ENCODE data around the genes COA5, LYG1 and EIF5B.

GRCh38 chr2:98487443-98488269 is 43.0 kb downstream of the INPP4A start:
- PRO-cap, result no peak

GRCh38 chr2:98608005-98608735 is at the start of gene COA5:
Gene COA5 (minus strand): TSS chr2:98608512.
- PRO-cap, result bidirectional peak, plus-strand start at chr2:98608626, minus-strand start at chr2:98608491

GRCh38 chr2:98732462-98732742 is 1.5 kb upstream of the MGAT4A start:
- PRO-cap, result no peak

- PRO-cap, result no peak
These were observed 30.4 kb upstream of the MGAT4A start for GRCh38 chr2:98761158-98761825.

DNA sequence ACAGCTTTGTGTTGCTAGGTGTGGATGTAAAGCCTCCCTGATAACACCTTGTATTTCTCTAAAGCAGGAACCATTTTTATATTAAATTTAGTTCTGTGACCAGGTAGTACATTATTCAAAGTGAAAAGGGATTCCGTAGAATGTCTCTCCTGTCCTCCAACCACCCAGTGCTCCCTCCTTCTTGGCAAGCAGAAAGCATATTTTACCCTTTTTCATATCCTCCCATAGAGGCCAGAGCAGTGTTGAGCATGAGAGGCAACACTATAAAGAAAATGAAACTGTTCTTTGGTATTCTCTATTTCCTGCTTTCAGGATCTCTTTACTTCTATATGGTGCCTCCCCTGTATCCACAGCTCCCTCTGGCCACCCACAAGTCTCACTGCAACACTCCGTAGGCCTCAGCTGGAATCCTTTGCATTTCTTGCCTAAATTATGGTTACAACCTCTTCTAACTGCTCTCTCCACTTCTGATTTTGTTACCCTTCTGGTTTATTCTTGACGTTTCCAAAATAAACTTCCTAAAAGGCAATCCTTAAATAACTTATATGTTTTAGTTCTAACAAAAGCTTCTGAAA is 74.9 kb upstream of the C2orf15 start:
- PRO-cap, result no peak

DNA sequence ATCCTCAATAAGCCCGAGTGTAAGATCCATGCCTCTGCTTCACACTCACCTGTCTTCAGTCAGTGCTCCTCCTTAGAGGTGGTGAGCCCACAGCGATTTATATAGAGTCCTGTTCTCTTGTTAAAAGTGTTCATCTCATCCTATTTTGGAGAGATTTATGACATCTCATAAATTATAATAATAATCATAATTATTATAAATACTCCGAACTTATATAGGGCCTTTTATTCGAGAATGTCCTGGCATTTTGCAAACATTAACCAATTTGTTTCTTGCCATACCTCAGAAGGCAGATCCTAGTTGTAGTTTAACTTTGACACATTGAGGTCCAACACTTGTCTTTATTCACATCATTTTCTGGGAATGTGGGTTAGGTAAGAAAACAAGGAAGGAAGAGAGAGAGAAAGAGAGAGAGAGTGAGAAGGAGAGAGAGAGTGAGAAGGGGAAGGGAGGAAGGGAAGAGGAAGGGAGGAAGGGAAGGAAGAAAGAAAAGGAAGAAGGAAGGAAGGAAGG is at the start of gene LYG1:
Gene LYG1, minus strand, starts transcription at position 197 of the 513 bp plus-strand sequence.
- PRO-cap, result no peak

DNA sequence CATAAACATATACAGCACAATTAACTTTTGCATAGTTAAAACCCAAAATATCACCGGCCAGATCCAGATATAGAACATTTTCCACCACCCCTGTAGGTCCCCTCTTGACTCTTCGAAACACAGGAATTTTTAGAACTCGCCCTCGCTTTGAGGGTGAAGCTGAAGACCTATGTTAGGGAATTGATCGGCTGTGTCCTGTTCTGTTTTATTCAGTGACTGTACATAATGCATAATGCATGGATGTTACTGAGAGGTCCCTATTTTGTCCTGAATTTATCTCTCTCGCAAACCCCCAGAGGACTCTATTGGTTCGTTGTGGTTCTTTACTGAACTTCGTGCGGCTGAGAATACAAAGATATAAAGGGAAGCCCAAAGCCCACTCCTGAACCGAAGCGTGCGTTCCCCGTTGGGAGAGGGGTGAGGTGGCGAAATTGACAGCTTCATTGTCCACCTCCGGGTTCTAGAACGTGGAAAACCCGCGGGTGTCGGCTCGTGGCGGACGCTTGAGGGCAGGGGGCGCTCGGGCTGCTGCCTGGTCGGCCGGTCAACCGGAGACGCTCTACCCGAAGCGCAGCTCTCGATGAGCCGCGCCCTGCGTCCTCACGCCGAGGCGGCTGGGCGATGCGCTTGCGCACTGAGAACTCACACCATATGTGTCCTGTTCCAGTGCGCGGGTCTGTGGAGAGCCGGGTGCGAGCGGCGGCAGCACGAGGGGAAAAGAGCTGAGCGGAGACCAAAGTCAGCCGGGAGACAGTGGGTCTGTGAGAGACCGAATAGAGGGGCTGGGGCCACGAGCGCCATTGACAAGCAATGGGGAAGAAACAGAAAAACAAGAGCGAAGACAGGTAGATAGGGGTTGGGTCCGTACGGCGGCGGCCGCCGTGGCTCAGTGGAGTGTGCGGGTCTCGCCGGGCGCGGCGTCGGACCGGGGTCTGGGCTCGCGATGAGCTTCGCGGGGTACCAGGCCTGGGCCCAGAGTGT is at the start of gene EIF5B:
Gene EIF5B, plus strand, starts transcription at position 645 of the 981 bp plus-strand sequence.
- PRO-cap, result bidirectional peak, plus-strand start at position 681 of the sequence, minus-strand start at position 505 of the sequence

GRCh38 chr2:99397675-99398886 is 60.9 kb downstream of the EIF5B start:
- PRO-cap, result no peak

GRCh38 chr2:99821593-99822172 is 320.7 kb downstream of the AFF3 start:
- PRO-cap, result no peak

- PRO-cap, result no peak
These were observed 267.1 kb downstream of the AFF3 start for GRCh38 chr2:99875223-99875703.

DNA sequence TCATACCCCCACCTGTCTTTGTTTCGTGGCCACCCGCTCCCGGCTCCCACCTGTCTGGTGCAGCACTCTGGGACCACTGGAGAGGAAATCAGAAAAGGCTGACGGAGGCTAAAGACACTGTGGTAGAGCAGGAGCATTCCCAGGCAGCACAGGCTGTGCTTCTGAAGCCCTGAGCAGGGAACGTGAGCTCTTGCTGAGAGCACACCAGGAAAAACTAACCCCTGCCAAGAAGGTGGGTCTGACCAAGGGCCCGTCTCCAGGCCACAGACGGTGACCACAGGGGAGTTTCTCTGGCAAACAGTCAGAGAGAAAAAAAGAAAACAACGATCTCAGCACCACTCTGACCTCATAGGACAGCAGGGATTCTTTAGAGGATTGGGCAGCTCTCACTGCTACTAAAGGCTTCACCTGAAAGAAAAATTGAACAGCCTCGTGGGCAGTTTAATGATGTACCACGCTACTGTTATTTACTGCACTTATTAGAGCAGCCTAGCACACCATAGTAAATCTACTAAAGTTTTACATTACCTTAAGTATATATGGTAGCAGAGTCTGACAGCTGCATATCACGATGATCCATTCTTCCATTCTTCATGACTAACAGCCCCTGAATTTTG is 201.4 kb downstream of the AFF3 start:
- PRO-cap, result no peak

GRCh38 chr2:99973154-99973633 is 169.2 kb downstream of the AFF3 start:
- PRO-cap, result no peak

DNA sequence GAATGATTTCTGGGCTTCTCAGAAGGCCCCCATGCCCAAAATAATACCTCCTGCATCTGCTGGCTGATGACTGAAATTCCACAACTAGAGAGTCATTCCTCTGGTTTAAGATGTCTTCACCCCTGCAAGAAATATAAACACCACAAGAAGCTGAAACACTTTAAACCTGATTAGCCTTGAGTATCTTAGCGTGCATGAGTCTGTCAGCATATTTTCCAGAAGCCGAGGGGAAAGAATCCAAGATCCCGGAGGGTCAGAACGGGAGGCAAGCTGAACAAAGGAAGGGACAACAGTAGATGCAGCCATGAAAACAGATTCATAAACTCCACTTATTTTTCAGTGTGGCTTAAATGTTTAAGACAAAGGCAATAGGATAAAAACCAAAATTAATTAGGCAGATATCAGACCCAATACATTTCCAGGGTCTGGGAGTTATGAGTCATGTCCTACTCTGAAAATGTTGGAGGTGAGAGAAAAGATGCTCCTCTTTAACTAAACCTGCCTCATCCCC is 130.9 kb downstream of the AFF3 start:
- PRO-cap, result no peak

DNA sequence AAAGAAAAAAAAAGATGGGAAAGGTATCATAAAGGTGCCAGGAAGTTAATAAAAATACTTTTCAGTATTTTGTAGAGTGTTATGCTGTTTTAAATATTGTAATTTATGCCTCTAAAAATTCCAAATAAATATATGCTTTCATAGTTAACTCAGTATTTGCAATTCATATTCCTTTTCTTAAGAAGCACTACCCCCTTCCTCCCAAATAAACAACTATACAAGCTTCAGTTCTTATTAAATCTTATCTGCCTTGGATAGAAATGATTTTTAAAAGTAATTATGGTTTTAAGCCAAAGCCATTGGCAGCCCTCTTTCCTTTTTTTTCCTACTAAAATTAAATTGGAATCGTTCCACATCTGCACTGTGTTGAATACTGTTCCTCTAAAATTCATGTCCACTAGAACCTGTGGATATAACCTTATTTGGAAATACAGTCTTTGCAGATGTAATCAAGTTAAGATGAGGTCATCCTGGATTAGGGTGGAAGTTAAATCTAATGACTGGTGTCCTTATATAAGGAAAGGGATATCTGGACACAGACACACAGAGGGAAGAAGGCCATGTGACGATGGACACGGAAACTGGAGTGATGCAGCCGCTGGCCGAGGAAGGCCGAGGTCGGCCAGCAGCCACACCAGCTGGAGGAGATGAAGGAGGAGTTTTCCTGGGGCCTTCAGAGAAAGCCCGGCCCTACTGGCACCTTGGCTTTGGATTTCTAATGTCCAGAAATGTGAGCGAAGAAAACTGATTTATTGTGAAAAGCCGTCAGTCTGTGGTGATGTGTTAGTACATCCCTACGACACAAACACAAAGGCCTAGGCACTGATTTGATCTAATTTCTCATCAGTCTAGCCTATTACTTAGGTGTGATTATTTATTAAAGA is 49.5 kb downstream of the LONRF2 start:
- PRO-cap, result no peak

GRCh38 chr2:100606254-100606948 is 43.6 kb downstream of the PDCL3 start:
- PRO-cap, result no peak

DNA sequence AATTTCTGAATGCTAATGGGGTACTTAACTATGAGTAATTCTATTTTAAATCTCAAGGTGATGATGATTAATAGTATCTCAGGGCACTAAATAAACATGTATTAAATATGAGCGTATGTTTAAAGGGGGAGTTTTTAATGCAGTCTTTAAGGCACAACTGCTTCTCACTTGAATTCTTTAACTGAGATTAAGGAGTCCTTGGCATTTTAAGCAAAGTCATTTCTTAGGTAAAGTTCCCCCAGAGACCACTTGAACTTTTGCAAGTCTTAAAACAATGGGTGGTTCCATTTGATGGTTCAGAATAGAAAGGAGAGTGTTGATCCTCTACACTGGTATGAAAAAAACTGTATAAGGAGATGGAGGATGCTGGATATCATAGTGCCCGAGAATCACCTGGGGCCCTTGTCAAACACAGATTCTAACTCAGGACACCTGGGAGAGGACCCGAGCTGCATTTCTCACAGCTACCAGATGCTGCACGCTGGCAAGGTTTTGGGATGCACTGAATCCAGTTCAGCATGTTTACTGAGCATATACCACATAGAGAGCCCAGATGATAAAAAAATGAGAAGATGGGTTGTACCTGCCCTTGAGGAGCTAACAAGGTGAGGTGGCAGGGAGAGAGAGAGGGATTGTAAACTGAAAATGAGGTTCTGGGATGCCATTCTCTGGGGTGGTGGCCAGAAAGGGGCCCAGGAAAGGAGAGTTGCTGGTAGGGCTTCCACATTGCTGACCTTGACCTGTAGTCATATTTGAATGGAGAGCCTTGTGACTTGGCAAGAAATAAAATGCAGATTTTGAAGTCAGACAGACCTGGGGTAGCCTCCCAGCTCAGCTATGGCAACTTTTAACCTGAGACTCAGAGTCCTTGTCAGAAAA is 3.4 kb downstream of the NPAS2 start:
- PRO-cap, result no peak

GRCh38 chr2:100998040-100998666 is 3.9 kb upstream of the RPL31 start:
- PRO-cap, result no peak

- PRO-cap, result no peak
These were observed 754 bp downstream of the RPL31 start for GRCh38 chr2:101002454-101003631.

GRCh38 chr2:101021850-101022630 is 20.0 kb downstream of the RPL31 start:
- PRO-cap, result no peak

DNA sequence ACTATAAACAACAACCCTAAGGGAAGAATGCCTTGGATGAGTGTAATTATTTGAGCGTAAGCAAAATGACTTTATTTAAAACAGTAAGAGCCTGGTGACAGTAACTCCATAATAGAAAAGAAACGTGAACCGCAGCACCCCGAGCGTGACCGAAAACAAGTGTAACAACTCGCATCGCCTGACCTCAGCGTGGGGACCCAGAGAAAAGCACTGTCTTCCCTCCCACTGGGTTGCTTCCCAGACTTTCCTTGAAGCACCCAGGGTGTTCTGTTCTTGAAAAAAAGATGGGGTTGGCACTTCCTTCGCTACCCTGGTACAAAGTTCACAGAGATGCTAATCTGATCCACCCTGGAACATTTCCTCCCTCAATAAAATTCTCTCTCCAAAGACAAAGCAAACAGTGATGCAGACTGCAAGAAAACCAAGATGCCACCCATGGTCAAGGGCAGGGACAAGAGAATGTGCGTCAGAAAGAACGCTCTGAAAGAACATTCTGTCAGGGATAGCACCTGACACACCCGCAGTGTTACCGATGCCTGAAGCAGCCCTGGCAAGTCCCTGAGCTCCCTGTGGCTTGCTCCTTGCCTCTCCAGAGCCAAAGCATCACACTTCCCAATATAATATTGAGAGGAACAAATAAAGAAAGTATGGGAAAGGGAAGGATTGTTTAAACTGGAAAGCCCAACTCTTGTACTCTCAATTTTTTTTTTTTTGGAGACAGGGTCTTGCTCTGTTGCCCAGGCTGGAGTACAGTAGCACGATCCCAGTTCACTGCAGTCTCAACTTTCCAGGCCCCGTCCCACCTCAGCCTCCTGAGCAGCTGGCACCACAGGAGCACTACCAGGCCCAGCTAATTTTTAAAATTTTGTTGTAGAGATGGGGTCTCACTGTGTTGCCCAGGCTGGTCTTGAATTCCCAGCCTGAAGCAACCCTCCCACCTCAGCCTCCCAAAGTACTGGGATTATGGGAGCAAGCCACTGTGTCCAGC is 70.8 kb downstream of the TBC1D8 start:
- PRO-cap, result no peak

Measured in left ventricle myocardium (tissue), 1 donor.